HEK293 (cell line): Measurements from ENCODE around the gene SDS.

DNA sequence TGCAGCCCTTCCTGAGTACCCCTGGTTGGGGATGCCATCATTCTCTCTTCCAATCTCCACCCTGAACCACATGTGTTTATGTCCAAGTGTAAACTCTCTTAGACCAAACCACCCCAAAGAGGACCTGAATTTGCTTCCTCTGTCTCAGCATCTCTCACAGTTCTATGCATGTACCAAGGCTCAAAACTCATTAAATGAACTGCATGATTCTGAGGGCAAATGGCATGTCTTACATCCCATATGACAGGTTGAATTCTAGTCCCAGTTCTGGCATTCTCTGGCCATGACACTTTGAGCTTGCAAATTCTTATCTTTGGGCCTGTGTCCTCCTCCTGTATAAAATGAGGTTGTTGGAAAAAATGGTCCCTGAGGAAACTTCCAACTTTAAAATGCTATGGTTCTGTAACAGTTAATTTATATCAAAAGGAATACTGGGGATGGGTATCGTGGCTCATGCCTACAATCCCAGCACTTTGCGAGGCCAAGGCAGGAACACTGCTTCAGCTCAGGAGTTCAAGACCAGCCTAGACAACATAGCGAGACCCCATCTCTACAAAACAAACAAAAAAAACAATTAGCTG is 22.1 kb downstream of the BRAP start:
- PRO-cap = no peak
- RRBS, 2 experiments = no CpG with 5 or more reads among the region's 3 CpGs

- PRO-cap = no peak
- RRBS, 2 experiments = no CpG with 5 or more reads among the region's 9 CpGs
Observed at GRCh38 chr12:111686650-111686975, 760 bp downstream of the ACAD10 start.

DNA sequence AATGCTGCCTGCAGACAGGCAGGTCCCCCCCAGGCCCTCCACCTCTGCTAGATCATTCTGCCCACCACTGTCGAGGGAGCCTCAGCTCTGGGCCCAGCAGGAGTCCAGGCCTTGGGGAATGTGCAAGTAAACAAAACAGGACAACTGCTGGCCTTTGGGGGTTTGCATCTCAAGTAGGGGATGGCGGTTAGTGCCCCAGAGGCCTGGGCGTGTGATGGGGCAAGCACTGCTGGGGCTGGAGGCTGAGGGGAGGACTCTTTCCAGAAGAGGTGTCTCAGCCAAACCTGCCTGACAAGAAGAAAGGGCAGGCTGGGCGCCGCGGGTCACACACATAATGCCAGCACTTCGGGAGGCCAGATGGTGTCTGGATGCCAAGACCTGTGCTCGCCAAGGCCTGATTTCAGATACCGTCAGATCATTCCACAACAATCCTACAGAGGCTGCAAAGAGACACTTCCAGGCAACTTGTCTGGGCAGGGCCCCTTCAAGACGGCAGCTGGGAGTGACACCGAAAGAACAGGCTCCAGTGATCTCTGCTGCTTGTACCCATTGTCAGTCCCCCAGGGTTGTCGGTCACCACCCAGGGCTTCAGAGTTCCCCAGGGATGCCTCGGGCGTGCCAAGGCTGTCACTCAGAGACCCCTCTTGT is 8.5 kb upstream of the ALDH2 start:
- PRO-cap = no peak
- RRBS, 2 experiments = no CpG with 5 or more reads among the region's 14 CpGs

GRCh38 chr12:111767043-111767743 is 460 bp downstream of the ALDH2 start:
- PRO-cap = bidirectional peak, plus-strand start at chr12:111767572, minus-strand start at chr12:111767346
- RRBS, 2 experiments = no CpG with 5 or more reads among the region's 37 CpGs

- PRO-cap = no peak
- RRBS, 2 experiments = no CpG with 5 or more reads among the region's 22 CpGs
Observed at GRCh38 chr12:111775198-111776554, 8.9 kb downstream of the ALDH2 start.

DNA sequence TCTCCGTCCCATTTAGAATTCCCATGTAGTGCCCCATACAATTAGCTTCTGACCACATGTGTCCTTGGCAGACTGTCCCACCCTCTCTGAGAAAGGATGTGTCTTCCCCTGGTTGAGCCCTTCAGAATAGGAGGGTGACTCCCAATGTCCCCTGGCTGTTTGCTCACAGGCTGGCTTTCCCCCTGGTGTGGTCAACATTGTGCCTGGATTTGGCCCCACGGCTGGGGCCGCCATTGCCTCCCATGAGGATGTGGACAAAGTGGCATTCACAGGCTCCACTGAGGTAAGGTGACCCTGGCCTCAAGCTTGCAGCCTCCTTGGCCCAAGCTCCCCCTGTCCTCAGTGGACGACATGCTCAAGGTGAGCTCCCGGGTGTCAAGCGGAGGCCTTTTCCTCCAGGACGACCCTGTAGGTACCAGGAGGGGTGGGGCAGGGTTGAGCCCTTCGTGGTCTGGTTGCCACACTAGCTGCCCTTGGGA is 24.4 kb downstream of the ALDH2 start:
- PRO-cap = no peak
- RRBS, 2 experiments = no CpG with 5 or more reads among the region's 8 CpGs

DNA sequence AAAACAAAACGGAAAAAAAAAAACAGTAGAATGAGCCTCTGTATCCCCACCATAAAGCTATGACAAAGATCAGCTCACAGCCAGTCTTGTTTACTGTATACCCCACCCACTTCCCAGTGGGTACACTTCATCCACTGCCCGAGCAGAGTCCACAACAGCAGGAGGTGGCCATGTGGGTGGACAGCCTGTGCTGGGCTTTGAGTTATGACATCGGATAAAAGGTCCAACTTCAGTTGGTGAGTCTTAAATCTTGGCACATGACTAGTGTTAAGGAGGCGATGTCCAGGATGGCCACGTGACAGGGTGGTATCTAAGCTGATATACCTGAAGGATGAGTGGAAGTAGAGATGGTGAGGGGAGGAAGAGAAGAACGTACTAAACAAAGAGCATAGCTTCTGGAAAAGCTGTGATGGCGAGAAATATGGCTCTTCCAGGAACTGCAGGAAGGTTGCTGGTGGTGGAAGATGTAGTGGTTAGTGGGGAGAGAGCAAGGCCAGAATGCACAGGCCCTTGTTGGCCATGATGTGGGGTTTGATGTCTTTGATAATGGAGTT is 34.7 kb upstream of the MAPKAPK5 start:
- PRO-cap = no peak
- RRBS, 2 experiments = no CpG with 5 or more reads among the region's 7 CpGs

DNA sequence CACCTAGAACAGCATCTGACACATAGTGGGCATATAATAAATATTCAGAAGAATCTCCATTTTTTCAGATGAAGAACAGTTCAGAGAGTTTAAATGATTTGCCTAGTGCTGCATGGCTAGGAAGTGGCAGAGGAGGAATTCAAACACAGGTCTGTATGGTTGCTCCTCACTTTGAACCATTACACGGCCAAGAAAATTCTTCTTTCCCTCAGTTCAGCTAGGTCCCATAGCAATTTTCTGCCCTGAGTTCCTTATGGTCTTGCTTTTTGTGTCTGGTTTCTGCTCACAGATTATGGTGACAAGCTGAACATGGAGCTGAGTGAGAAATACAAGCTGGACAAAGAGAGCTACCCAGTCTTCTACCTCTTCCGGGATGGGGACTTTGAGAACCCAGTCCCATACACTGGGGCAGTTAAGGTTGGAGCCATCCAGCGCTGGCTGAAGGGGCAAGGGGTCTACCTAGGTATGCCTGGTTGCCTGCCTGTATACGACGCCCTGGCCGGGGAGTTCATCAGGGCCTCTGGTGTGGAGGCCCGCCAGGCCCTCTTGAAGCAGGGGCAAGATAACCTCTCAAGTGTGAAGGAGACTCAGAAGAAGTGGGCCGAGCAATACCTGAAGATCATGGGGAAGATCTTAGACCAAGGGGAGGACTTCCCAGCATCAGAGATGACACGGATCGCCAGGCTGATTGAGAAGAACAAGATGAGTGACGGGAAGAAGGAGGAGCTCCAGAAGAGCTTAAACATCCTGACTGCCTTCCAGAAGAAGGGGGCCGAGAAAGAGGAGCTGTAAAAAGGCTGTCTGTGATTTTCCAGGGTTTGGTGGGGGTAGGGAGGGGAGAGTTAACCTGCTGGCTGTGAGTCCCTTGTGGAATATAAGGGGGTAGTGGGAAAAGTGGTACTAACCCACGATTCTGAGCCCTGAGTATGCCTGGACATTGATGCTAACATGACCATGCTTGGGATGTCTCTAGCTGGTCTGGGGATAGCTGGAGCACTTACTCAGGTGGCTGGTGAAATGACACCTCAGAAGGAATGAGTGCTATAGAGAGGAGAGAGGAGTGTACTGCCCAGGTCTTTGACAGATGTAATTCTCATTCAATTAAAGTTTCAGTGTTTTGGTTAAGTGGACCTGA is 9.0 kb downstream of the ERP29 start:
- PRO-cap = no peak
- RRBS, 2 experiments = no CpG with 5 or more reads among the region's 13 CpGs

DNA sequence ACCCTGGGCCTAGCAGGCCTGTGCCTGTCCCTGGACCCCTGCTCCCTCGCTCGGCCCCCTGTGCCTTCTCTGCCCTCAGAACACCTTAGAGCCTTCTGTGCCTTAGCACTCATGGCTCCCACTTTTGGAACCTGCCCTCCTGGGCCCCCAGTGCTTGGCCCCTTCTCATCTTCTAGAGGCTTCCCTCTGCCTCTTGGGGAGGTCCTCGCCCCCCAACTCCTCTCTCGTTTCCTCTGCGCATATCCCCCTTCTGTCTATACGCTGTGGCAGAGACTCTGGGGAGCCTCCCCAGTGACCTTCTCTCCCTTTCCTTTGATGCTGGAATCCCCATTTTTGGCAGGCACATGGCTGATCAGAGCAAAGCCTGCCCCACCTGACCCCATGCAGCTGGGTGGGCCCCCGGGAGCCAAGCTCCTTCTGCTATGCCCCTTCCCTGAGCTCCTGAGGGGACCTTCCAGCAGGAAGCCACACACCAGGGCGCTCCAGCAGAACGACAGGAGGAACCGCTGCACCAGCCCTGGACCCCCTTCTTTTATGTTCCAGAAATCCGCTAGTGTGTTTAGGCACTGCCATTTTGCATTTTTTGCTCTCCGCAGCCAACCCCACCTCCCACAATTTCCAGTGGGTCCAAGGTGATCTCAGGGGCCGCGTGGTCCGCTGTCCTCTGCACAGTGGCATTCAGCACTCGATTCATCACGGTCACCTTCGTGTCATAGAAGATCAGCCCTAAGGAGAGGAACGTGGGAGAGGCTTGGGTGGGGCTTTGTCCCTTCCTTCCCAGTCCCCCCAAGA is 44.6 kb downstream of the TRAFD1 start:
- PRO-cap = no peak
- RRBS, 2 experiments = no CpG with 5 or more reads among the region's 19 CpGs

DNA sequence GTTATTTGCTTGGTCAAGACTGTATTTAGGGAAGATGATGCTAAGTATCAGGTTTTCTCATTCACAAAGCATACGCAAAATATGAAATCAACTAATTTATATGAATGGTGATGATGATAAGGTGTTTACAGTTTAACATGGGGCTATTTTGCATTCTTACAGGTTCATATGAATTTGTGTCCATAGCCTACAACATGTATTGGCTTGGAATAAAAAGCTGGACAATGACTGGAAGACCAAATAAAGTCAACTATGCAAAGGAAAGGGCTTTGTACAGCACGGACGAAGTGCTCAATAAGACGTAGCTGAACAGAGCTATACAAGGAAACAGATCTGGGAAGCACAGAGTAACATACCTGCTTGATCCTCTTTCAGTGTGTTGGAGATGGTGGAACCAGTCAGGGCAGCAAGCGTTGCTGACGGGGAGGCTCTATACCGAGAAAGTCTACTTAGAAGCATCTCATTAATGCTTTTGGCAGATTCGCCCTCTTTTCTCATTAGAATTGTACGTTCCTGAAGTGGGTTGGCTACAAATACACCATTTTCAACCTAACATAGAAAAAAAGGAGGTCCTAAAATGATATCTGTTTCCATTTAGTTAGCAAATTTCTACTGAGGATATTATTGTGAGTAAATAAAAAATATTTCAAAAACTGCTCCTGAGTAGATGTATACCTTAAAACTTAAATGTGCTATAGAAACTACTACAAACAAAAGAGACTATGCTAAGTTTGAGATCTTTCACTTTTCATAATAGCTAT is 99.3 kb downstream of the HECTD4 start:
- PRO-cap = no peak
- RRBS, 2 experiments = no CpG with 5 or more reads among the region's 9 CpGs

DNA sequence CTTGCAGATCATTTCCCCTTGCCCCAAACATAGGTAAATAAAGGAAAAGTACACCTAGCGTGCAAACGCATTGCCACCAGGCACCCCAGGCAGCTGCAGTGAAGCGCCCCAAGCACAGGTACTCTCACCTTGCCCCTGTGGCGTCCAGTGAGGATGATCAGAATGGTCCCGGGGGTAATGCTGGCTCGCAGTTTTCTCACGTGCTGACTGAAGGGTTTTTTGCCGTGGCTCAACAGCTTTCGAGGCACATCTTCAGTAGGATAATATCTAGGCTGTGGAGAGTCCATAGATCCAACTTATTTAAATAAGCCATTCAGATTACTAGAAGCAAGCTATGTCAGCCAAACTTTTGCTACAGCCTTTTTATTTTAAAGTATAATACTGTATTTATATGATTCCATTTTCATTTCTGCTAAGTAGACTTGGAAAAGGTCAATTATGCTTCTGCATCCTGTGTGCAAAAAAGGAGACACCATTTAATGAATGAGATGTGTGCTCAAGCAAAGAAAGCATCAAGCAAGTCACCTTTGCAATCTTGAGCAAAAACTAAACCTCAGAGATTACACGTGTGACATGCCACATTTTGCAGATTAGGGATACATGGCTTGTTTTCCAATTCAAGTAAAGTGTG is 2.7 kb downstream of the RPL6 start:
- PRO-cap = no peak
- RRBS, 2 experiments = no CpG with 5 or more reads among the region's 10 CpGs

GRCh38 chr12:112420669-112421276 is 2.0 kb downstream of the PTPN11 start:
- PRO-cap = no peak
- RRBS, 2 experiments = no CpG with 5 or more reads among the region's 4 CpGs

DNA sequence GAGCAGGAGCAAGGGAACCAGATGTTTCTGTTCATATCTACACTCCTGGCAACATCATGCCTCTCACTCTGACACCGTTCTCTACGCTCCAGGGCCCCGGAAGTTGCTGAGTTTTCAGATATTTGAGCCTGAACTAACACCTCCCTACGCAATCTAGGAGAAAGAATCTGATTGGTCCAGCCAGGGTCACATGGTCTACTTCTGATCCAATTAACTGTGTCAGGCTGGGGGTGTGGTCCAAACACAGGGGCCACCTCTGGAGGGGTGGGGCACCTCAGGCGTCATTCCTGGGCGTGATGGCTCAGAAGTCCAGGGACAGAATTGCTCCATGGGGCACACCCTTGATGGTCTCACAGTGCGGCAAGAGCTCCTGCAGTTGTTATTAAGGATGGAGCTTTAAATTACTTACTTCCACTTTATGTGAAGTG is 165.6 kb downstream of the PTPN11 start:
- PRO-cap = no peak
- RRBS, 2 experiments = no CpG with 5 or more reads among the region's 7 CpGs

GRCh38 chr12:112621059-112621307 is 170.6 kb upstream of the RPH3A start:
- PRO-cap = no peak
- RRBS, 2 experiments = no CpG with 5 or more reads among the region's 8 CpGs

- PRO-cap = no peak
- RRBS, 2 experiments = no CpG with 5 or more reads among the region's 4 CpGs
Observed at GRCh38 chr12:112918458-112919163, 11.8 kb downstream of the OAS1 start.

- PRO-cap = no peak
- RRBS, 2 experiments = 51 to 81% methylated on average over 3 of the region's 12 CpGs
Observed at GRCh38 chr12:113055778-113056556, 563 bp upstream of the DTX1 start.

GRCh38 chr12:113070919-113071581 is 14.5 kb downstream of the DTX1 start:
- PRO-cap = no peak
- RRBS, 2 experiments = no CpG with 5 or more reads among the region's 6 CpGs

GRCh38 chr12:113348879-113349634 is 9.3 kb upstream of the PLBD2 start:
- PRO-cap = no peak
- RRBS, 2 experiments = no CpG with 5 or more reads among the region's 23 CpGs

GRCh38 chr12:113390682-113391293 is 12.9 kb downstream of the SDS start:
- PRO-cap = no peak
- RRBS, 2 experiments = no CpG with 5 or more reads among the region's 3 CpGs

DNA sequence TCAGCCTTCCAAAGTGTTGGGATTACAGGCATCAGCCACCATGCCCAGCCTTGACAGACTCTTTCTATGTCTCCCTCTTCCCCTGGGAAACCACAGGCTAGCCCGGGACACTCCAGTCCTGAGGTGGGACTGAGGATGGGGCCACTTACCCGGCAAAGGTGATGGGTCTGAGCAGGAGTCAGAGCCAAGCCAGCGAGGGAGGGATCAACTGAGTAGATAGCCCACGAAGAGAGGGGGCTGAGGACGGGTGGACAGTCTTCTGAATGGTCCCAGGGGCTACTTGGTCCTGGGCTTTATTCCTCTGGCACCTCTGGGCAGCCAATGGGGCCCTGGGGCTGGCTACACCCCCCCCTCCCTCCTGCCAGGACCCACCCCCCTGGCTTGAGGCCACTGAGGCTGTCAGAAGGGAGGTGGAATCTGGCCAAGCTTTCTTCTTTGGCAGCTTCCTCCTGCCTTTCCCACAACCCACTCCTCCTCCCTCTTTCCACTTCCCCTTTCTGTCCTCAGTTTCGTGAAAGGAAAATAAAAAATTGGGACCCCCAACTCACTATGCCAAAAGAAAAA is at the start of gene SDS:
TSS of gene SDS (minus strand) at position 269 of the 564 bp plus-strand sequence.
- PRO-cap = no peak
- RRBS, 2 experiments = 17 to 40% methylated on average over 1 of the region's 6 CpGs